Fallopian tube (tissue), 1 donor: ENCODE data around the genes NBPF14, SV2A, MTMR11, ANP32E and CA14.

GRCh38 chr1:148595663-148596178, at the start of gene NBPF14:
Gene NBPF14, minus strand, starts transcription at chr1:148596011.
- PRO-cap, result no peak

DNA sequence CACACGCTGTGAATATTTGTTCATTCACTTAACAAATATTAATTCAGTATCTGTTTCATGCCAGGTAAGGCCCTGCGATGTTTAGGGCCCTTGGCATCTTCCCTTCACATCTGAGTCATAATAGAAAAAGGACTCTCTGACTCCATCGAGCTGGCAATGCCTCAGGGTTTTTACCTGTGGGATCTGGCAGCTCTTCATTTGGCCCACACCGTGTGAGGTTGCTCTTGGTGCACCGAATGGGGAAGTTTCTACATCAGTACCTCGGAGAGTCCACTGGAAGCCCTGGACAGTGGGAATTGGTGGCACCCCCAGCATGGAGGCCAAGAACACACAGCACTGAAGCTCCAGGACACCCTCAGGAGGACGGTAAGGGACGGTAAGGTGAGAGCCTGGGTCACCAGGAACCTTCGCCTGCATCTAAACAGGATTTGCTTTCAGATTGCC, 5.1 kb downstream of the NBPF9 start:
- PRO-cap, result no peak

- PRO-cap, result unidirectional peak, minus-strand start at chr1:149162944
These were observed 59.3 kb upstream of the NBPF9 start for GRCh38 chr1:149162775-149163020.

GRCh38 chr1:149229086-149229507, 125.7 kb upstream of the NBPF9 start:
- PRO-cap, result no peak

DNA sequence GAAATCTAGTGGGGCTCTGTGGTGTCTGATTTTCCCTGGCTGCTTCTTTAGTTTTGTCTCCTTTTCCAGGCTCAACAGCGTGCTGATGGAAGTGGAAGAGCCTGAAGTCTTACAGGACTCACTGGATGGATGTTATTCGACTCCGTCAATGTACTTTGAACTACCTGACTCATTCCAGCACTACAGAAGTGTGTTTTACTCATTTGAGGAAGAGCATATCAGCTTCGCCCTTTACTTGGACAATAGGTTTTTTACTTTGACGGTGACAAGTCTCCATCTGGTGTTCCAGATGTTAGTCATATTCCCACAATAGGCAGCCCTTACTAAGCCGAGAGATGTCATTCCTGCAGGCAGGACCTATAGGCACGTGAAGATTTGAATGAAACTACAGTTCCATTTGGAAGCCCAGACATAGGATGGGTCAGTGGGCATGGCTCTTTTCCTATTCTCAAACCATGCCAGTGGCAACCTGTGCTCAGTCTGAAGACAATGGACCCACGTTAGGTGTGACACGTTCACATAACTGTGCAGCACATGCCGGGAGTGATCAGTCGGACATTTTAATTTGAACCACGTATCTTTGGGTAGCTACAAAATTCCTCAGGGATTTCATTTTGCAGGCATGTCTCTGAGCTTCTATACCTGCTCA, 29.1 kb upstream of the PPIAL4C start:
- PRO-cap, result no peak

DNA sequence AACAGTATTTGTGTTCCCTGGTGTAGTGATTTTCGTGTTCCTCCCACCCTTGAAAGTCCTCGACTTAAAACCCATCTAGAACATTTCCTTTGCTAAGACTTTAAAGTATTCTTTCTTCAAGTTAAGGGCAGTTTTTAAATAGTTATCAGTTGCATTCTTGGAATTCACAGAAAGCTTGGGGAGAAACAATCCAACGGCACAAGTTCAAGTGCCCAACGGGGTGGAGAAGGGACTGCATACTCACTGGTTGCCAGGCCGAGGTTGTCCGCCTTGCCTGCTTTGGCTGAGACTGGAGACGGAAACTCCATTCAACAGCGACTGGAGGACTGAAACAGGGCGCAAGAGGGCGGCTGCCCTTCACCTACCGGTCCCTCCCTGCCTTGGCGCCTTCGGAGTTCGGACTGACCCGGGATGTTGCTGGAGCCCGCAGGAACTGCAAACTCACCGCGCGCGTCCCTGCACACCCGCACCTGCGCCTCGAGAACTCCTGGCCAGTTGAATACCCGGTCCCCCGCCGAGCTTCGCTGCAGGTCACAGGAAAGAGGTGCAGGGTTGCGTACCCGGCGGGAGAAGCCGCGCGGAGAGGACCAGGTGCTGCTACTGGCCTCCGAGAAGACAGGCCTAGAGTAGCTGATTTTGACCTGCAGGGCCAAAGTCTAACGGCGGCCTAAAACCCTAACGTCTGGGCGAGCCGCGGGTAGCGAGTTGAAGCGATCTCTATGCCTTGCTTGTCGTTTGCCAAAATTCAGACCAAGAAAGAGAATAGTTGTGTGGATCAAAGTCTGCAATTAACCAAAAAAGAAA, 35.6 kb upstream of the FCGR1A start:
- PRO-cap, result no peak

DNA sequence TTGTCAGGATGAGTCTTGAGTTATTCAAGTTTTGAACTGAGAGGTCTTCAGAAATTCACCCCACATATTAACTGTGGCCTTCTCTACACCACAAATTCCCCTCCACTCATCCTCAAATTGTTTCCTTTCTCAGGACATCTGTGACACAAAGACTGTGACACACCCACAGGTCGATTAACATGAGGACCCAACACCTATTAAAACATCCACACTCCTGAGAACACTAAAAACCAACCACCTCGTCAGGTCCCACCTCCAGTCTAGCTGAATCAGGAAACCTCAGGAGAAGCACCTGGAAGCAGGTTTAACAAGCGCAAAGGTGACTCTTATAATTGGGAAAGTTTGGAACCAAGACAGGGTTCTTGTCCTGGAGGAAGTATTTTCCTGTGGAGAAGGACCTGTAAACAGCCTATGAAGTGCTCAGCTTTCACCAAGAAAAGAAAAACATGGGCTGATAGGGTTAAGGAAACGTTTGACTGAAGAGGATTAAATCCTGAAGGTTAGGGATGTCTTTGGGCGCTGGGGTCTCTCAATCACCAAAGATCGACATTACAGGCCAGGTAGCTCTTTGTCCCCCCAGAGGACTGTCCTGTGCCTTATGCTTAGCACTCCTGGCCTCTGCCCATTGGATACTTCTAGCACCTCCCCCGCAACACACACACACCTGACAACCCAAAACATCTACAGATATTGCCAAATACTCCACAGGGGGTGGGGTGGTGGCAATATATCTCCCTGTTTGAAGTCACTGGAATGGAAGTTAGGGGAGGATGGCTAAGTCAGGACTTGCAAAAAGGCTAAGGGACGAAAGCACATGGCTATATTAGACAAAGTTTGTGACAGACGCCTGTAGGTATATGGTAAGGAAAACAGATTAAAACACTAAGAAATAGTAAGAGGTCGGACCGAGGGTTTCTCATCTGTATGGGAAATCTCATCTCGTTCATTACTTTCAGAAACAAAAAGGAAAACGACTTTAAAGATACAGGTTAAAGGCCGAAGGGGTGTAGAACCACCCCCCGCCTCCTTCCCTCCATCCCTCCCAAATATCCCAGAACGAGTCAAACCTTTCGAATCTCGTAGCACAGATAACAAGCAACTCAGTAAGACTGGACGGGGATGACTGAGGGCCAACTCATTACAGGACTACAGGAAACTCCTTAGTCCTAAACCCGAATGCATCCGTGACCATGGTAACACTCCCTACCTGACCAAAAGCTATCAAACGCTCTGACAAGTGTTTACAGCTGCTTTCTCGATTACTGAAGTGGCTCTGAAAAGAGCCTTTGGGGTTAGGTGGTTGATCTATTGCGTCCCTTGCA, 1.1 kb downstream of the H2BC18 start:
- PRO-cap, result unidirectional peak, minus-strand start at position 470 of the sequence

DNA sequence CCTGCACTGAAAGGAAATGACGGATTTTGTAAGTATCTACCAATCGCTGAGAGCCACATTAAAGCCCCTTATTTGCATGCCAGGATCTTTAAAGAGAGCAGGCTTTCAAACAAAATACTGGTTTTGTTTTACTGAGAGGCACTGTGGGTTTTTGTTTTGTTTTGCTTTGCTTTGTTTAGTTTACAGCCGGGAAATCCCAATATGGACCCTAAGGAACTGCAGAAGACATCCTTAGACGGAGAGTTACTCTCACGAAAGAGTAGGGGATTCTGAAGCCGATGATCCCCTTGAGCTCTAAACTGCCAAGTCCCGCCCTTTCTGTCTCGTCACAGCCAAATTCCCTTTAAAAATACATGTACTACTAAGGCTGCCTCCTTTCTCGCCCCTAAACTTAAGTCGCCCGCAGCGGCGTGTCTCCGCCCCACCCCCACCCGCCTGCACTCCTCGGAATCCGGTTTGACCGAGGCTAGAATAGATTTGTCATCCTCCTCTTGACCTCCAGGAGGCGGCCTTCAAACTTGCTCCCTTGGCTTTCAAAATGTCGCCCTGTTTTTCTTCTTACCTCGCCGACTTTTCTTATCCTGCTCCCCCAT, 427 bp upstream of the H2AC21 start:
- PRO-cap, result bidirectional peak, plus-strand start at position 120 of the sequence, minus-strand start outside the sequence; bidirectional peak, plus-strand start at position 515 of the sequence, minus-strand start at position 443 of the sequence

DNA sequence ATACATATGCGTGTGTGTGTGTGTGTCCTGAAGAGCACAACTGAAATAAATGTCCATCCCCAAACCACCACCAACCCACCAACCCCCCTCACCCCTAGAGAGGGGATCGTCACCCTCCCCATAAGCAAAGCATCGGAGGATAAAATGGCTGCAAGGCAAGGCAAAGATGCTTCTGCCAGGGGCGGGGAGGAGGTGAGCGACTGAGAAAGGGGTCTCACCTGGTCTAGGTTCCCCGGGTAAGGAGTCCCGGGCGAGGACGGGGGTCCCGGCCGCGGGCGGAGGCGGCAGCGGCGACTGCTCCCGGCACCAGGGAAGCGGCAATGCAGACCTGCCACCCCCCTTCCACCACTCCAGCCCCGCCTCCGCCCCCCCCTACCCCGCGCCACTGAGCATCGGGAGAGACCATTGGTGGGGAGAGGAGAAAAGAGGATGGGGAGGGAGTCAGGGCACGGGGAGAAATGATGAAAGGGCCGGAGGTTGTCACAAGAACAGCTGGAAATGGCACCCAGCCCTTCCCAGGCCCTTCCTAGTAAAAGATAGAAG, at the start of gene SV2A:
SV2A (minus strand) TSS at position 324 of the 543 bp plus-strand sequence.
- PRO-cap, result bidirectional peak, plus-strand start at position 462 of the sequence, minus-strand start at position 322 of the sequence

DNA sequence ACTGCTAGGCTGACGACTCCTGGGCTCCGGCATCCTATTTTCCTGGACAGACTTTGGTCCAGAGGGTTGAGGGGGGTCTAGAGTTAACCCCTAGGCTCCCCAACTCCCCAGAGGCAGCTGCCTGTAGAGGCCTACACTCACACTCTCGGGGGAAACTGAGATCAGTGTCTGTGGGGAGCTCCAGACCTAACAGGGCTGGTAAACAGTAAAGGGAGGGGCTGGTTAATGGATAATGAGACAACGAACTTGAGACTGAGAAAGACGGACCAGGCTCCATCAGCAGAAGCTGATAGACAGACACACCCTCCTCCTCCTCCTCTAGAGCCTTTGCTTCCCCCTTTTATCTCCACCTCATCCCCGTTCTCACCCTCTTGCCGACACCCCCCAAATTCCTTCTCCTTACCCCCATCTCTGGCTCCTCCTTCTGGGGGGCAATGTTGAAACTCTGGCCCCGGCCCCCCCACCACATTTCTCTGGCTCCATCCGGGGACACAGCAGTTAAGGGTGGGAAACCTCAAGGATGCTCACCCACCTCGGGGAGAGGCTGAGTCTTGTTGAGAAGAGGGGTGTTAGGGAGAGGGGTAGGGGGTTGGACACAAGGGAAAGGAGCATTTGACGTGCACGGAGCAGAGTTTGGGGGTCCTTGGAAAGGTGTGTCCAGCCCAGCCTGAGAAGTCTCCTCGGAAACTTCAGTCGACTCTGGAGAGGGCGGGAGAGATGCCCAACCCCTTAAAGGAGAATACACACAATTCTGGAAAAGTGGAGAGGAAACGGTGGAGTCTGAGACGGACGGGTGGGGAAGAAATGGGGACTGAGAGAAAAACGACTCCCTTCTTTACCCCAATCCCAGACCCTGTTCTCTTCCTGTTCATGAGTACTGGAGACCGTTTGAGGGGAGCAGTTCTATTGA, at the start of gene MTMR11:
MTMR11 (minus strand) TSS at position 701 of the 910 bp plus-strand sequence.
- PRO-cap, result bidirectional peak, plus-strand start at position 766 of the sequence, minus-strand start at position 701 of the sequence

DNA sequence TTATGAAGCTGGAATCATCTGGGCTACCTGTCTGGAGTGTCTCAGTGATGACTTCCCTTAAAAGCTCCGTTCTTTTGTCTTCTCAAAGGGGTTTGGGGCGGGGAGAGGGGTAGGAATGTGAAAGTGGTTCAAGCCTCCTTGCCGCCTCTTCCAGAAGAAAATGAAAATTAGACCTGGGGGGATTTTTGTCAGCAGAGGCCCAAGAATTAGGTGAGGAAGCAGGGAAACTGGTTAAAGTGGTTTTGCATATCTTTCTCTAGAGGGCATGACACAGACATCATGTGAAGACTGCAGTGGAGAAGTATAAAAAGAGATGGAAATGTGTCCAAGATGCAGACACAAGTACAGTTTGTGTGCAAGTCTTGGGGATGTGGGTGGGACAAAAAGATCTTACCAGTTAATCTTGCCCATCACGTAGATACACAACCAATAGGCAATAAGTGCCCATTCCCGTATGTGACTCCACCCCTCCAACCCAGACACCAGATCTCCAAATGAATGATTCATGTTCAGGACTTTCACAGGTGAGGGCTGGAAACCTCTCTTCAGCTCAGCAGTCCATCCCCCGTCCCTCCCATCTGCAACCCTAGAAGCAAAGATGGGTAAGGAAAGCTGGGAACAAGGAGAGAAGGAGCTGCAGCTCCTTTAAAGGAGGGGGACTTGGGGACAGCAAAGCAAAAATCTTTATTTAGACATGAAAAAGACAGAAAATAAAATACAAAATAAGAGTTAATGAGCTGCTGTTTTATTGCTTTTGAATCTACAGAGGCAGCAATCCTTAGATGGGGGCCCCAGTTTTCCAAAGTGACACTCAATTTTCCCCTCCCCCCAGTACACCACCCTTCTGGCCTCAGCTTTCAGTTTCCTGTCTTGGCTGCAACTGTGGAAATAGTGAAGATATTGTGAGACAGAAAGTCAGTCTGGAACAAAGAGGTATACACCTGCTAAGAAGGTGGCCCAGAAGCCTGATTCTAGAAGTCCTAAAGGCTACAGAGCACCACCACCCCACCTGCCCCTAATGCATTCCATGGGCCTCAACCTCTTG, 732 bp upstream of the MTMR11 start:
- PRO-cap, result bidirectional peak, plus-strand start at position 306 of the sequence, minus-strand start at position 302 of the sequence; bidirectional peak, plus-strand start at position 514 of the sequence, minus-strand start at position 372 of the sequence

DNA sequence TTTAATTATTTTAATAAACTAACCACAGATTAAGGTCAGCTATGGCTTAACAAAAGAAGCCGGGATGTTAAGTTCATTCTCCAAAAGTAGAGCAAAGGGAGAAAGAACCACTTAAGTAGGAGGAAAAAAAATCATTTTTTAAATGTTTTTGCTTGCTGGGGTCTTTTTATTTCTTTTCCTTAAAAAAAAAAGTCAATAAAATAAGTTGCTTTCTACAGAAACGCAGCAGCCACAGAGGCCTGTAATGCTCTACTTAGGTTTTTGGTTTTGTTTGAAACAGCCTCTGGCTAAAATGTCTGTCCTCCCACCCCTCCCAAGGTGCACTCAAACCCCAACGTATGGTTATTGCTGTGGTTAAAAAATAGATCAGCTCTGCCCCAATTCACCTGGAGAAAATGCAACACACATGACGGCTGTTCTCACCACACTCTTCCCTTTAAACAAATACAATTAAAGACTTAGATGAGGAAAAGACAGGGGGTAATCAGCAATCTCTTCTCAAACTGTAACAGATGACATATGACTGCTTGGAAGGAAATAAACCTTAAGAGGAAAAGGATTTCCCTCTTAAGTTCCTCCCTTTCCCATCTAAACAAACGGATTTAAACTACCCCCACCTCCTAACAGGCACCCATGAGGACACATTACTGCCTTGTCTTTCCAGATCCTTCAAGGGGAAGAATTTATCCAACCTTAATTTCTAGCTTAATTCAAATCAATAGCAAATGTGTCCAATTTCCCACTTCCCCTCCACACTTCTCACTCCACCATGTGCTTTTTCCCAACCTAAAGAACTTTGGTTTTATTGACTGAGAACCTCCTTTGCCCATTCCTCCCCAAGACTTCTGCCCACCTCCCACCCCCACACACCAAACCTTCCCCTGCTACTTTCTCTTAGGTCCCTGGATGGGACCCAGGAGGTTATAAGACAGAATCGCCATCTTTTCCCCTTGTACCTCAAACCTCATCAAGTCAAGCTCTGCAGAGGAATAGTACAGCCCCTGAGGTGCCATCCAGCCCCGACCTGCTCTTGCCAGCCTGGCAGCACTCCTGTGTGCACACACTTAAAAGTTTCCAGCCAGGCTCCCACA, 6.3 kb upstream of the MTMR11 start:
- PRO-cap, result no peak

GRCh38 chr1:150066855-150067063, 817 bp upstream of the VPS45 start:
- PRO-cap, result bidirectional peak, plus-strand start at chr1:150066979, minus-strand start at chr1:150066995

DNA sequence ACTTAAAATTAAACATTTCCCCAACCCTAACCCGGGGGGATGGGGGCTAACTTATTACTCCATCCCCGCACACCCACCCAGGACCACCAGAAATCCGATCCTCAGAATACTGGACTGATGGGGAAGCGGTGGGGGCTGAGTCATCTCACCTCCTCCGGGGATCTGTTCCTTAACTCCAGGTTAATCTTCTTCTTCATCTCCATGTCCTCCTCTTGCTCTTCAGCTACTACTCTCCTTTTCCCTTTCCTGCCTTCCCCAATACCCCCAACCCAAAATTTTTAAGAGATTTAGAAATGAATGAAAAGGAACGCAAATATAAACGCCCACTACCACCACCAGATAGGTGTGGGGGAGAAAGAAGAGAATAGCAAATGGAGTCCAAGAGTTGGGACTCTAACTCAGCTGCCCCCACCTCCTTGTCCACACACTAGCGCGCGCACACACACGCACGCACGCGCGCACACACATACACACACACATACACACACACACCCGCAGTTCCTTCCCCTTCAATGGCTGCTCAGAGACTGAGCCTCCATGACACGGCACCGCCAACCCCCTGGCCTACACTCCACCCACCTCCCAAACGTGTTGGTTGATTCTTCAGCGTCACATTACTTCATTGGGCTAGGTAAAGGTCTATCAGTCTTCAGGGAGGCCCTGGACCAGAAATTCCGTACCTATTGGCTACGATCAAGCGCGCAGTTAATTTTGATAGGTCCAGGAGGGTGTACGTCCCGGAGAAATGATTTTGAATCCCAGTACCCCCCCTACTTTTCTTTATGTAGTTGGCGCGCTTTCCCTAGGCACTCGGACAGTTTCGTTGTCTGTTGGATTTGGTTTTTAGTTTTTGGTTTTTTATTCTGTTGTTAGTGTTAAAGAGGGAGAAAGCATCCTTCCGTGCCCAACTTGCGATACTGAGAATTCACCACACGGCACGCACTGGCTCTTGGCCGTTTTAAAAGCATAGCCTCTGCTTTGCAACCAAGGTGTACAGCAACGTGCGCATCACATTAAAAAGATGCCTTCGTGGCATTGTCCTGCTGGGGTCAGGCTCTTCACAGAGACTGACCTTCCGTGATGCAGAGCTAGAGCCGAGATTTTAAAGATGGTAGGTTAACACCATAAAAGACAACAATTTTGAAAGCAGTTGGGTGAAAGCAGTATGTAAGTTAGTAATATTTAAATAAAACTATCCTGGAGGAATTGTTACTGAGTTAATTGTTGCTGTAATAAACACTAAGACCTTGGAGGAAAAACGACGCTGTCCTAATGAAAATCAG, at the start of gene ANP32E:
ANP32E (minus strand) TSS at position 529 of the 1,283 bp plus-strand sequence.
- PRO-cap, result bidirectional peak, plus-strand start at position 783 of the sequence, minus-strand start at position 529 of the sequence

DNA sequence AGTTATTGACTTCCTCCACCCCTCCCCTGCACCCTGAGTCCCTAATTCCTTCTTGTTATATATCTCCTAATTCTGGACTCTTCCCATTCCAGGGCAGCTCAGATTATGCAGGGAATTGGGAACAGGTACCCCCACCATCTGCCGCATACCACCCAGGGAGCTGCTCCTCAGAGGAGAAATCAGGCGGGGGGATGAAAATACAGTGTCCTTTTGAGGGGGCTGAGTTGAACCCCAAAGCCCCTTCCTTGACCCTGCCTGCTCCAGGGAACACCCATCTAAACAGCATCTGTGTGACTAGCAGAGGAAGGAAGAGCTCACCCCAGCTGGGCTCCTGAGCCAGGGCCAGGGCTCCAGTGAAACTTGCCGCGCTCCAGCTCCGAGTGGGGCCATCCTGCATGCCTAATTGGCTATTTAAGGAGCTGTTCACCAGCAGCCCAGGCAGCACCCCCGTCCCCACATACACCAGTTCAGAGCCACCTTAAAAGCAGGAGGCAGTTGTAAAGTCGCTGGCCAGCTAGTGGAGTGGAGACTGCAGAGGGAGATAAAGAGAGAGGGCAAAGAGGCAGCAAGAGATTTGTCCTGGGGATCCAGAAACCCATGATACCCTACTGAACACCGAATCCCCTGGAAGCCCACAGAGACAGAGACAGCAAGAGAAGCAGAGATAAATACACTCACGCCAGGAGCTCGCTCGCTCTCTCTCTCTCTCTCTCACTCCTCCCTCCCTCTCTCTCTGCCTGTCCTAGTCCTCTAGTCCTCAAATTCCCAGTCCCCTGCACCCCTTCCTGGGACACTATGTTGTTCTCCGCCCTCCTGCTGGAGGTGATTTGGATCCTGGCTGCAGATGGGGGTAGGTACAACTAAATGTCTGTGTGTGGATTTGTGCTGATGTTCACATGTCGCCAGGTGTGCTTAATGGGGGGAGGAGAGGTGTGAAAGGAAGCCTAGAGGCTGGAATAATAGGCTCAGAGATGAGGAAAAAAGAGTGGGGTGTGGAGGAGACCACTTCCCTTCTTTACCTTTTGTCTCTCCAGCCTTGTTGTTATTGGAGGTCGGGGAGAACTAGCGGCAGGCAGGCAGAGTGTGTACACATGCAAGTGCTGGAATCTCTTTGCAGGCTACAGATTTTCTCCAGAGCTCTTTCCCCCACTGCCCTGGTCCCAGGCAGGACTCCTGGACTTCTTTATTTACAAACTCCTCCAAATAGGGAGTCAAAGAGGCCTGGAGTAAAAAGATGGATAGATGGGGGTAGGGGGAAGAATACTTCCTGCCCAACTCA, at the start of gene CA14:
CA14 (plus strand) TSS at position 441 of the 1,279 bp plus-strand sequence.
- PRO-cap, result no peak

DNA sequence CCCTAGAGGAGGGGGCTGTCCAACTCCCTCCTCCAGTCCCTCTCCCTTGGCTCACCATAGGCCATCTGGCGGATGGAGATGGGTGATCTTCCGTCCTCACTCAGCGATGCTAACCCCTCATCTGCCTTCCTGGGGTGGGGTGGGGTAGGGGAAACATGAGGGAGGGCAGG, 1.3 kb downstream of the APH1A start:
- PRO-cap, result no peak

- PRO-cap, result no peak
These were observed 8.6 kb downstream of the MRPS21 start for GRCh38 chr1:150301917-150302992.

DNA sequence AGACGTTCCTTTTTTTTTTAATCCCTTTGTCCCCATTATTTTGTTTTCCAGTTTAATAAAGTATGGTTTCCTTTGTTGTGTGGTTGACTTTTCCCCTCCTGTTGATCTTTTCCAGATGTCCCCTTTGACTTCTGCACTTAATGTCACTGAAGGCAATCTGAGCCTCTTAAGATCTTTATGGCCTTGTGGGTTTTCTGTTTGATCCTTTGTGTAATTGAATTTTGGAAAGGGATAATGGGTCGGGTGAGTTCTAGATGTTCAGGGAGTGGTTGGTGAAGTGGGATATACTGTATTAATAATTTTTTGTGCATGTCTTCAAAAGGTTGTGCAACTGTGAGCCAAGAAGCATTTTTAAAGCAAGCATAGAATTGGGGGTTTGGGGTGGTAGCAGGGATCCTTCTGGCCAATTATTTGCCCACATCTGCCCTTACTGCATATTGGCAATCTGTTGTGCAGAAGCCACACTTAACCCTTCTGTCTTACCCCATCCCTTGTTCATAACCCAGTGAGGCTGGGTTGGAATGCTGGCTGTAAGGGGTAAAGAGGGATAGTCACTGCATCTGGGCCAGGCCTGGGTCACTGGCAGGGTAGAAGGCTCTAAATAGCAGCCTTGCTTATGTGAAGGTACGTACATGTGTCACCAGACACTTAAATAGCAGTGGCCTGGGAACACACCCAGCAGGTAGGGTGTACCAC, 10.1 kb upstream of the TARS2 start:
- PRO-cap, result no peak

- PRO-cap, result no peak
These were observed 12.8 kb downstream of the MCL1 start for GRCh38 chr1:150566621-150567032.

DNA sequence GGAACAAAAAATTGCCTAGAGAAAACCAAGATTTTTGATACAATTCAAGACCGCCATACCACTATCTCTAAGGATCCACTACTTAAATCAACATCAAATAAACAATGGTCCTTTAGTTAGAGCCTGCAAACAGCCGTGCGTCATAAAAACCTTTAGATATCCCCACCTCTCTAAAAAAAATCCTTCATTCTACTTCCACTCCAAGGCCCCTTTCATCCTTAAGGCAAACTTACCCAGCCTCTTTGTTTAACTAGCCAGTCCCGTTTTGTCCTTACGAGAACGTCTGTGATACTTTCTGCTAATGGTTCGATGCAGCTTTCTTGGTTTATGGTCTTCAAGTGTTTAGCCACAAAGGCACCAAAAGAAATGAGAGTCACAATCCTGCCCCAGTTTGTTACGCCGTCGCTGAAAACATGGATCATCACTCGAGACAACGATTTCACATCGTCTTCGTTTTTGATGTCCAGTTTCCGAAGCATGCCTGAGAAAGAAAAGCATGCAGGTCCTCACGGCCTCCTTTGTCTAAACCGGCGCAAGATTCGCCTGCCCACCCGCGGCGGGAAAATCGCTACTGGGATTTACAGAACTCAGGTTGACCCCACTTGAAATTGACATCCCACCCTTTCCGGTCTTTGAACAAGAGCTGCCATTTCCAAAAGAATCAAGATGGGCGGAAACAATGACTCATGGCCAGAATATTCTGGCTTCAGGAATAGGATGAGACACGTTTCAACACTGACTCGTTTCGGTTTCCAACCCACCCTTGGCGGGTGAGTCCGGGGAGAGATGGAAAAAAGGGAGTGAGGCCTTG, 1.2 kb downstream of the MCL1 start:
- PRO-cap, result bidirectional peak, plus-strand start at position 187 of the sequence, minus-strand start outside the sequence; bidirectional peak, plus-strand start at position 760 of the sequence, minus-strand start at position 573 of the sequence